RPMI7951 (cell line): ENCODE measurements around the genes P4HB, NPB and CENPX.

GRCh38 chr17:81860264-81860776 is at the start of gene P4HB:
Gene P4HB, minus strand, starts transcription at chr17:81860535.
- RAMPAGE, long total RNA: start-site peak on the minus strand at chr17:81860492-81860537, 288 and 131 reads in 2 replicates

DNA sequence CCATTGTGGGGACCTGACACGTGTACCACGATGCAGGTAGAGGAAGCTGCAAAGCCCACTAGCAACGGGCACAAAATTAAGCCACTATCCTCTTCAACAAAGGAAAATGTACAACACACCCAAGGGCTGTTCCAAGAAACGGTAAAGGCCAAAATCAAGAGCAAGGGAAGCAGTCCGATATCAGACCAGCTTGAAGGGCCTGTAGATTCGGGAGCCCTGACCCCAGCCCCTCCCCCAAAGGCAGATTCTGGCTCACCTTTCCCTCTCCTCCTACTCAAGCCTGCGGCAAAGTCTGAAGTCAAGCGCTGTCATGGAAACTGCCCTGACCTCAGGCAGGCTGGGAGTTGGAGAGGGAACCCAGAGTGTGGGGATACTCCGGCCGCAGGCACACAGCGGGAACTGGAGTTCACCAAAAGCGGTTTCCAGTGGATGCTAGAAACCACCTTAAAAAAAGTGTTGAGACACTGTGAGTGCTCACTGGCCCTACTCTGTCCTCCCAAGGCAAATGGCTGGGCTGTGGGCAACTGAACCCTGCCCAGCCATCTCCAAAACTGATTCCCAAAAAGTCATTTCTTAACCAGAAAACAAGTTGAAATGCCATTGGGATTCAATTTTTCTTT is 1.7 kb downstream of the ALYREF start:
- RAMPAGE, long total RNA: no peak

DNA sequence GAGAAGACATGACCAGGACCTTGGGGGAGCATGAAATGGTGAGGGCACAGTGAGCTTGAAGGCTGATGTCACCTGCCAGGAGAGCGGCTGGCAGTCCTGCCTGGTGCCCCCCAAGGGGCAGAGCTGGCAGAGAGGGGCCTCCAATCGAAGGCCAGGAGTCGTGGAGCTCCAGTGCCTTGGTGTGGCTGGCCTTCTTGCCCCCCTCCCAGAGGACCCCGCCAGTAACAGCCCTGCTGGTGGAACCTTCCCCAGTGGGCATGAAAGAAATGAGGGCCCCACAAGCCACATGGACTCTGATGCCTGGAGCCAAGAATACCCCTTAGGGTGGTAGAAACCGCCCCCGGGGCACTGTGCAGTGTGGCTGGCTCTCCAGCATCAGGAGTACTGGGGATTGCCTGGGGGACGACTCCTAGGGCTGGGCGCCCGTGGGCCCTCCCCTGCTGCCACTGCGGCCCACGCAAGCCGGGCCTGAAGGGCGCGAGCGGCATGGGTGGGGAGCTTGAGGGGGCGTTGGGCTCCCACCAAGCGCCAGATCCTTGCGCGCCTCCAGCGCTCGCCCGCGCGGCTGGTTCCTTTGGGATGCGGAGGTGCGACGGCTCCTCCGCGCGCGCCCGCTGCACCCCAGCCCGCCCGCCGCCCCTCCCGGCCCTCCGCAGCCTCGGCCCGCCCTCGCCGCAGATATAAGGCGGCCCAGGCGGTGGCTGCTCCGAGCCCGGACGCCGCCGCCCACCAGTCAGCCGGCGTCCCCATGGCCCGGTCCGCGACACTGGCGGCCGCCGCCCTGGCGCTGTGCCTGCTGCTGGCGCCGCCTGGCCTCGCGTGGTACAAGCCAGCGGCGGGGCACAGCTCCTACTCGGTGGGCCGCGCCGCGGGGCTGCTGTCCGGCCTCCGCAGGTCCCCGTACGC is at the start of gene NPB:
Gene NPB, plus strand, starts transcription at position 709 of the 906 bp plus-strand sequence.
- RAMPAGE, long total RNA: no peak

- RAMPAGE, long total RNA: no peak
Observed at GRCh38 chr17:81910898-81911308, 296 bp downstream of the PCYT2 start.

DNA sequence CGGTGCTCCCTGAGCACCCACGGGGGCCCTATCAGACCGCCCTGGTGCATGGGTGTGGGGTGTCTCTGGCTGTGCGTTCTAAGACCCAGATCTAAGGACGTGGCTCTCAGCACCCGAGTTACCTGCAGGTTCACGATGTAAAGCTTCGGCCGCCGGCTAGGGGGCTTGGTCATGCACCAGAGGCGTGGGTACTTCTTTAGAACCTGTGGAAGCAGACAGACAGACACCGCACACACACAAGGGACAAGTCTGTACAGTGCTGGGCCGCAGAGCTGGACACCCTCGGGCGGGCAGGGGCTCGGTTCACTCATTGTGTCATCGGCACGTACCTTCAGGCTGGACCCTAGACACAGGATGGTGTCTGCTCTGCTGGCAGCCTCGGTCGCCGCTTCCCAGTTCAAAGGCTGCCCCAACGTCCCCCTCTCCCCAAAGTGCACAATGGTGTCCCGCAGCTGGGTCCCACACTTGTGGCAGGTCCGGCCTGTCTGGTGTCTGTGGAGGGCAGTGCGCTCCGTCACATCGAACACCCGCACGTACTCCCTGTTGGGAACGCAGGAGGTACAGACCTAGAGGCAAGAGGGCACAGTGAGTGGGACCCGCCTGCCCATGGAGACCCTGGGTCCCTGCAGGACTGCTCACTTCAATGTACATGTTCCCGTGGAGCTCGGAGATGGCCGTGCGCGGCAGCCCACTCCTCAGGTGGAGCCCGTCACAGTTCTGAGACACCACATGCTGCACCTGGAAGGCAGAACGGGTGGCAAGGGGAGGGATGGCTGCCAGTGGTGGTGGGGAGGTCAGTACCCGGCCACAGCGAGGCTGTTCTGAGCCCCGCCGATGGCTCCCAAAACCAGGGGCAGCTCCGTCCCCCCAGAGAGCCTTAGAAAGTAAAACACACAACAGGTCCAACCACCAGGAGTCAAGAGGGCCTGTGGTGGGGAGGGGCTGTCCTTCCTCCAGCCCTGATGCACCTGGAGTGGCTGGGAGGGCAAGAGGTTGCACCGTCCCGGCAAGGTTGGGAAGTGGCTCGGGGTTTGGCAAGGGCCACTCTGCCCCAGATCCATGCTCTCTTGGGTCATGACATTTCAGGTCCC is 3.1 kb upstream of the PCYT2 start:
- RAMPAGE, long total RNA: no peak

DNA sequence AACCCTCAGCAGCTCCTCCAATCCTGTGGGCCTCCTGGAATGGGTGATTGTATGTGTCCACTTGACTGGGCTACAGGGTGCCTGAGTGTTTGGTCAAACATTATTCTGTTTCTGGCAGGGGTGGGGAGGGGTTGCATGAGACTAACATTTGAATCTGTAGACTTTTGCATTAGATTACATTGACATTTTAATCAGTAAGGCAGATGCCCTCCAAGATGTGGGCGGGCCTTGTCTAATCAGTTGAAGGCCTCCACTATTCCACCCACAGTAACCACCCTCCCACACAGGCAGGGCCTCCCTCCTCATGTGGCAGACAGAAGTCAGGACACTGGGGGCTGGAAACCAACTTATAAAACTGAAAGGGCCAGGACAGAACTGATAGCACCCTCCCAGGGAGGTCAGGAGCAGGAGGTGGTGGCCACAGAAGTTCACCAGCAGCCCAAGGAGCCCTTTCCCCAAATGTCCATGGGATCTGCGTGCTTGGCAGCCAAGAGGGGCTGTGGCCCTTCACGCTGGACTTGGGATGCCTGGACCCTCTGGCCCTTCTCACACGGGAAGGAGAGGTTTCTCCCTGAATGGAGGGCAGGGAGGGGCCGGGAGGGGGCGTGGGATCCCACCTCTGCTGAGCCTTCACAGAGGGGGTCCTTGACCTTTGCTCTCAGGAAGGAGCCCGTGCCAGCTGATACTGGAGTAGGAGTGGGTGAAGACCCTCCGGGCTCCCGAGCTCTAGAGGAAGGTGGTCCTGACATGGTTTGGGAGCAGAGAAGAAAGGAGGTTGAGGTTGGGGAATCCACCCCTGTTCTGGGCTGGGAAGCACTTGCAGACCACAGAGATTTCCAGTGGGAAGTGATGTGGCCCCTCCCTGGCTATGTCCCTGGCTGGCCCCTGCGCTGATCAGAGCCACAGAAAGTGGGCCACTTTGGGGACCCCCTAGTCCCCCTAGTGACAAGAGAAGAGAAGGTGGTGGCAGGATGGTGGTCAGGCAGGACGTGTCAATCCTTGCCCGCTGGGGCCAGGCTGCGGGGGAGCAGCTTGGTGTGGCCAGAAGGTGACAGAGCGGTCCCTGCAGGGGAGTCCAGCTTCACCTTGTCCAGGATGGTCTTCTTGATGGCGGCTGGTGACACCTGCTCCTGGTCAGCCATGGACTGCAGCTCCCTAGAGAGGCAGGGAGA is 4.5 kb downstream of the PYCR1 start:
- RAMPAGE, long total RNA: no peak

- RAMPAGE, long total RNA: no peak
Observed at GRCh38 chr17:81978469-81978893, 1.1 kb downstream of the ASPSCR1 start.

GRCh38 chr17:82012130-82013265 is 10.2 kb downstream of the CENPX start:
- RAMPAGE, long total RNA: no peak

DNA sequence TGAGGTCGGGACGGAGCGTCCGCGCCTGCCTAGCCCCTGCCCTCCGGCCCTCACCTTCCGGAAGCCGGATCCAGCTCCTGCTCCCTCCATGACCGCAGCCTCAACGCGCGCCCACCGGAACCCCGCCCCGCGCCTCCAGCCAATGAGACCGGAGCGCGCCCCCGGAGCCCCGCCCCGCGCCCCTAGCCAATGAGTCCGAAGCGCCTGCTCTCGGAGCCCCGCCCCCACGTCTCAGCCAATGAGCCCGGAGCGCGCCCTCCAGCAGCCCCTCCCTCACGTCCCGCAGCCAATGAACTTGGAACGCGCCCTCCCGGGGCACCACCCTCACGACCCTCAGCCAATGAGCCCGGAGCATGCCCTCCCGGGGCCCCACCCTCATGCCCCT is at the start of gene CENPX:
Gene CENPX, minus strand, starts transcription at position 107 of the 385 bp plus-strand sequence.
- RAMPAGE, long total RNA: start-site peak on the minus strand centred at position 98 of the sequence, 9 bp wide, 66 and 27 reads in 2 replicates

- RAMPAGE, long total RNA: no peak
Observed at GRCh38 chr17:82036074-82037161, 1.1 kb downstream of the DCXR start.

GRCh38 chr17:82059706-82060228 is 5.8 kb downstream of the DUS1L start:
- RAMPAGE, long total RNA: no peak

DNA sequence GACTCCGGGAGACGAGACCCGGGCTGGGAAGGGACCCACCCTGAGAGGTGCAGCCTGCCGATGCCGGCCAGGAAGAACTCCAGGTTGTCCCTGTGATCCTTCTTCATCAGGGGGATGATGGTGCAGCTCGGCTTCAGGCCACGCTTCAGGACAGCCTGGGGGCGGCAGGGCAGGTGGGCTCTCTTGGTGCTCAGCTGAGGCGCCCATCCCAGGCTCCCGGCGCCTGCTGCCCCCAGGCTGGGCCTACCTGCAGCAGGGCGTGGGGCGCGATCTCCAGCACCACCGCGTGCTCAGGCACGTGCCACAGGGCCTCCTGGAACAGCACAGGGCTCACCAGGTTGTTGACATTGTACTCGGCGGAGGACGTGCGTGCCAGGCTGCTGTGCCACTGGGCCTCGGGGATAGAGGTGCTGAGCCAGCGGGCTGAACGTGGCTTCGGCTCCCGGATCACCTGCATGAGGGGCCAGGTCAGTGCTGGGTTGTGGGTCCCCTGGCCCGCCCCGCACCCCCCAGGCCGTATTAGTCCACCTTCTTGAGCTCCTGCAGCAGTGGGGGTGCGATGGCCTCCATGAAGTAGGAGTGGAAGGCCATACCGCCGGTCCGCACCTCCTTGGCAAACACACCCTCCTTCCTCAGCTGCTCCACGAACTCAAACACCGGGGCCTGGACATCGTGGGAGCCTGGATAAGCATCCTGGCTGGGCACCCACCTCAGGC is 9.2 kb downstream of the FASN start:
- RAMPAGE, long total RNA: no peak

GRCh38 chr17:82092195-82093151 is 5.6 kb downstream of the FASN start:
- RAMPAGE, long total RNA: no peak

GRCh38 chr17:82108401-82108823 is 10.4 kb upstream of the FASN start:
- RAMPAGE, long total RNA: no peak

DNA sequence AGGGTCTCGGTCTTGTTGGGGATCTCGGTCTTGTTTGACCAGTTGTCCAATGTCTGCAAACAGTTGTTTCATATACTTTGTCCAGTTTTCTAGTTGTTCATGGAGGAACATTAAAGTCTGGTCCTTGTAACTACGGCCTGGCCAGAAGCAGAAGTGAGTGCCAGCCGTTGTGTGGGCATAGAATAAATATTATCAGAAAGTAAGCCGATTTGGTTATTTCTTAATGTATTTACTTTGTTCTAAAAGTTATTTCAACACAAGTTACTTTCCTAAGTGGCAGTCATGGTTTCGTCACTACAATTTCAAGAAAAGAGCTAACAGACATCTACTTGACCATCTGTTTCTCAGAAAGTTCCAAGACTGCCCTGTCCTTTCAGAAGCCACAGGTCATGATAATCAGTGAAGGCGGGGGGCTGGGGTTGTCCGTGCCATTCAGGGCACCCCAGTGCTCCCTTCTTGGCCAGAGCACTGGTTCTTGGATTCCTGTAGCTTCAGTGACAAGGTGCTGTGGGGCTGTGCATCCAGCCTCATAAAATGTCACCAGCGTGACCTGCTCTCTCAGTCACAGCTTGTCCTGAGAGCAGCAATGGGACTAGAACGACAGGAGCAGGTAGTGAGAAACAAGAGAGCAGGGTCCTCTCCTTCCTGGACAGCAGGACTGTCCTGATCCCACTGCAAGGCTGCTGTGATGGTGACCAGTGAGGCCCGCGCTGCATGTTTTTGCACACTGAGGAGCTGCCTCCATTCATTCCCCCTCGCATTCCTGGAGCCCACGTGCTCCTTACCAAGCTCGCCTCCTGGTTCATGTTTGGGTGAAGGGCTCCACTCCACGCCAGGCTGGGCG is 15.0 kb upstream of the FASN start:
- RAMPAGE, long total RNA: no peak

GRCh38 chr17:82213042-82214054 is 706 bp upstream of the CCDC57 start:
- RAMPAGE, long total RNA: no peak

- RAMPAGE, long total RNA: no peak
Observed at GRCh38 chr17:82214055-82214432, 1.4 kb upstream of the CCDC57 start.

- RAMPAGE, long total RNA: no peak
Observed at GRCh38 chr17:82241368-82242041, 12.7 kb downstream of the SLC16A3 start.

- RAMPAGE, long total RNA: no peak
Observed at GRCh38 chr17:82262296-82263035, 11.0 kb downstream of the CSNK1D start.

GRCh38 chr17:82263442-82264343 is 9.8 kb downstream of the CSNK1D start:
- RAMPAGE, long total RNA: no peak